Rectum (tissue), 1 donor: Measurements from ENCODE around the genes RUVBL1 and RAB43.

- PRO-cap: no peak
Measured at GRCh38 chr3:128052803-128053091, 510 bp downstream of the SEC61A1 start.

DNA sequence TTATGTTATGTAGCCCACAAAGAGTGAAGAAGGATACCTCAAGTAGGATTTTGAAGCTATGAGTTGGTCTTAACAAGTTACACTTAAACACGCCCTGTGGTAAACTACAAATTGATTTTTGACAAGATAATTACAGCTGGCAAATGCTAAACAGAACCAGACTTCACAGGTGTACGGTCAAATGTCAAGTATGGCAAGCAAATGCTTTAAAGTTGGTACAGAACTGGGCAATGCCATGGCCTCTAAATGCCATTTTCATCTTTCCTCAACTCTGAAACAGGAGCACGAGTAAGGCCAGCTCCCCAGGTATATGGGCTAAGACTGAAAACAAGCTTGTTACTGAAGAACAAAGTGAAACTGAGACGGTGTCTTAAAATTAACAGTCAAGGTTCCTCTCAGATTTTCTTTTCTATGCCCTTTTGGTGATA lies 9.7 kb downstream of the RUVBL1 start:
- PRO-cap: no peak

- PRO-cap: bidirectional peak, plus-strand start at chr3:128123984, minus-strand start at chr3:128123809
Measured at GRCh38 chr3:128123464-128124361, at the start of gene RUVBL1. Gene RUVBL1 (minus strand): TSS chr3:128123812.

DNA sequence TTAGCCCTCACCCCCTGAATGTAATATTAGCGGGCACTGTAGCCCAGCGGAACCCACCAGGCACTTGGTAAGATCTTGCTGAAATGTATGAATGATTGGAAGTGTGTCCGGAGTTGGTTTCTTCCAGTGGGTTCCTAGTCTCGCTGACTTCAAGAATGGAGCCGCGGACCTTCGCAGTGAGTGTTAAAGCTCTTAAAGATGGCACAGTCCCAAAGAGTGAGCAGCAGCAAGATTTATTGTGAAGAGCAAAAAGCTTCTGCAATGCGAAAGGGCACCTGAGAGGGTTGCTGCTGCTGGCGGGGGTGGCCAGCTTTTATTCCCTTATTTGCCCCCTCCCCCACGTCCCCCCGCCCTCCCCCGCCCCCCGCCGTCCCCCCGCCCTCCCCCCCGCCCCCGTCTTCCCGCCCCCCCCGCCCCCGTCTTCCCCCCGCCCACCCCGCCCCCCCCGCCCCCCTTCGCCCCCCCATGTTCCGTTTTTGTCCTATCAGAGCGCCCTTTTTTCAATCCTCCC lies 671 bp upstream of the EEFSEC start:
- PRO-cap: no peak

DNA sequence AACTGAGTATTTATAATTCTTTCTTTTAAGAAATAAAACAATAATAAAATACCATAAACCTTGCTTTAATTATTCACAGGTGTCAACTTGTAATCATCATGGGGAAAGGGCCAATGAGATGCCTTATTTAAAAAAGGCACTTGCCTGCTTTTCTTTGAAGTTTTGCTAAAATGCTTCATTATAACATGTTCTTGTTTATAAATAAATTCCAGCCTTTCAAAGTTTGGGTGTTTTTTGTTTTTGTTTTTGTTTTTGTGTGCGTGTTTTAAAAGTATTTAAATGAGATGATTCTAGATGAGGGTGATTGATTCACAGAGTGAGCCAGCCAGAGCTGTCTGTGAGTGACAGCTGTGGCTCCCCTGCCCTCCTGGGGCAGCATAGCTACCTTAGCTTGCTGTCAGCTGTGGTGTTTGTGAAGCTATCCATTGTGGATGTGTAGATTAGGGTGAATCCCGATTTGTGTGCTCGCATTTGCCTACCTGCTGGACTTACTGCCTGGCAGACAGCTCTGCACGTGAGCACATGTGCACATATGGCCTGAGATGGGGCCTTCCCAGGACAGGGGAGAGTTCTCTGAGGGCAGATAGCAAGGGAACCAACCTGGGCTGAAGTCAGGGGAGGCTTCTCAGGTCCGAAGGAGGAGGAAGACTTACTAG lies 124.1 kb downstream of the EEFSEC start:
- PRO-cap: no peak

- PRO-cap: no peak
Measured at GRCh38 chr3:128297735-128298179, 144.5 kb downstream of the EEFSEC start.

GRCh38 chr3:128316557-128317022 lies 150.1 kb downstream of the DNAJB8 start:
- PRO-cap: bidirectional peak, plus-strand start at chr3:128316692, minus-strand start at chr3:128316448

- PRO-cap: bidirectional peak, plus-strand start at chr3:128385691, minus-strand start at chr3:128385556
Measured at GRCh38 chr3:128385367-128385982, 81.2 kb downstream of the DNAJB8 start.

DNA sequence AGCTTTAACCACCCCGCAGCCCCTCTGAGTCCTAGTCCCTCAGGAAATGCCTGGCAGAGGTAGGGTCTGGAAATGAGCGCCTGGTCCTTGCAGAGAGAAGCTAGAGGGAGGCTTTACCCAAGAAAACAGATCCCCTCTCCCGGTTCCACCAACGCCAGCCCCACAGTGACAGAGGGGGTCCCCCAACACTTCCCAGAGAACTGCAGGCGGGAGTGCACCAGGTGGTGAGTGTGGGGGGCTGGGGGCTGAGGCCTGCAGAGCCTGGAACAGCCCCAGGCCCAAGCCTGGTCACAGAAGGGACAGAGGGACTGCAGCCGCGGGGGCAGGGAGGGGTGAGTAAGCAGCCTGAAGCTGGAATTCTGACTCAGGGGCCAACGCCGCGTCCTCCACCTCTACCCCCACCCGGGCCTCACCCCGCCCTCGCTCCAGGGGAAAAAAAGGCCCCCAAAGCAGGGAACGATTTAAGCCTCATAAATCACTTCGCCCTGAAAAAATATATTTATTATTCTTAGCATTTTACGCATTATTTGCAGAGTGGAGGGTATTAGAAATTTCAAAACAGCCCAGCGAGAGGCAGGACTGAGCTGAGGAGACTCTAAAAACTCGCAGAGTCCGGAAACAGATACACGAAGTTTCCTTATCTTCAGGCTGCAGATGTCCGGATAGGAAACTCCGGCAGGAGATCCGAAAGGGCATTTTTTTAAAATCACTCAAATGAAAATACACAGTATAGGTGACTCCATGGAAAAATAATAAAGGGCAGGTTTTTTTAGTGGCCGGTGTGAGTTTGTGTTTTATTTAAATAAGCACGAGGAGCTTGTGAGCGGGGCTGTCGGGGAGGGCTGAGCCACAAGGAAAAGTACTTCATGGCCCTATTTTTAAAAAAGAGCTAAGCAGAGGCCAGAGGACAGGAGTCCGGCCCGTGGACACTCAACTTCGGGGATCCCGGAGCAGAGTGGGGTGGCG lies 10.0 kb downstream of the GATA2 start:
- PRO-cap: no peak

DNA sequence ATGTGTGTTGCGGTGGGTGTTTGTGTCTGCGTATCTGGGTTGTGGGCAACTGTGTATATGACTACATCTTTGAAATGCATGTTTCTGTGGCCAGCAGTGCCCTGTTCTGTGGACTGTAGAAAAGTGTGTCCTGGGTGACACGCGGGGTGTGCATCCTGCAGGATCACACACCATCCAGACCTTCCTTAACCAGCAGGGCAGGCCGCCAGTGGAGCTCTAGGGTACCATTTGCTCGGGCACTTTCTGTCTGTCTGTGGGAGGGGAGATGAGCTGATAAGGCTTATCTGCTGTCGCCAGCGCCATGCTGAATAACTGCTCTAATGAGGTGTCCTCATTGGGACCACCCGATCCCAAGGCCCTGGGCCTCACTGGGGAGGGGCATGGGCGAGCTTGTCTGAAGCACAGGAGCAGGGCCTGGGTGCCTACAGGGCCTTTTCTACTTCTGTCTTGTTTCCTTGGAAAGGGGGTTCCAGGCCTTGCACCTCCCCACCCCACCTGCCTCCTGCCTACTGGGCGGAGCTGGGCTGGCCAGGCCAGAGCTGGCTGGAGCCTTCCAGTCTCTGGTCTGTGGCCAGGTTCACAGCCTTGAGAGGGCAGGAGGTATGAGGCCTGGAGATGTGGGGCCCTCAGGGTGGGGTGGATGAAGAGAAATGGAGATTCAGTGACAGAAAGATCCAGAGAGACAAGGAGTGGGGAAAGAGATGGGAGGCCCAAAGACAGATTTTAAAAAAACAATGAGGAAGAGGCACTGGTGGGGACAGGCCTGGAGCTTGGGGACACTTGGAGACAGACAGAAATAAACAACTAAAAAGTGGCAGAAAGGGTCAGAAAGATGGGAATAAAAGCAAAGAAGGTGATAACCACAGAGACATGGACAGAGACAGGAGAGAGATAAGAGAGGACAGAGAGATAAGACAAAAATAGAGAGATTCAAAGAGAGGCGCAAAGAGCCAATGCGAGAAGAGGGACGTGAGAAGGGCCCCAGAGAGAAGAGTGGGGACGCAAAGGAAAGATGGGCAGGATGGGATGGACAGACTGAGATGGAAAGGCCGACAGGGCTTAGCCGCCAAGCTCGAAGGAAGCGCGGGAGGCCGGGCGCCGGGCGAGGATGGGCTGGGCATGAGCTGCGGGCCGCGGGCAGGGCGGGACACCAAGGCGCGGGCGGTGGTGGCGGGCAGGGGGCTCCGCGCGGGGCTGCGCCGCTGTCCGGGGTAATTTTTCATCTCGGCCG lies 2.7 kb upstream of the GATA2 start:
- PRO-cap: no peak

DNA sequence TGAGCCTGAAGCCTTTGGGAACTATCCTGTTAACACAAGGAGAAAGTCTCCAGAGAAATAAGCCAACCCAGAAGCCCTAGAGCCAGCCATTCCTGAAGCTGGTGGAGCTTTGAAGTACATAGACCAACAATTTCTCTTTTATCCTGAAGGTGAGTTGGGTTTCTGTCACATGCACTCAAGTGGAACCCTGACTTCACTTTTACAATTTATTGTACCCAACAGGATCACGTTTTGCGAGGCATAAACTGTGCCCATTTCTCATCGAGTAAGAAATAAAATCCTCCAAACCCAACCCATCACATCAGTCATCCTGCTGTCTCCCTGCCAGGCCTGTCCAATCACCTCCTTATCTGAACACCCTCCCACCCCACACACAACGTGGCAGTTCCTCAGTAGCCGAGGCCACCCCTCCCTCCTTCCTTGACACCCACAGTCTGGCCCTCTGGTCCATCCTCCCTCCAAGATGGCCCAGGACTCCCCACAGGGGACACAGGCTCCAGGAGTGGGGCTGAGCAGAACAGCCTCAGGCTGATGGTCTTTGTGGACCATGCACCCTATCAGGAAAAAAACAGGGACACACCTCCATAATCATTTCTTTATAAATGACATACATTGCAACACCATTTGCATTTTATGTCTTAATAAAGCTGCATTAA lies 55.7 kb upstream of the GATA2 start:
- PRO-cap: no peak

DNA sequence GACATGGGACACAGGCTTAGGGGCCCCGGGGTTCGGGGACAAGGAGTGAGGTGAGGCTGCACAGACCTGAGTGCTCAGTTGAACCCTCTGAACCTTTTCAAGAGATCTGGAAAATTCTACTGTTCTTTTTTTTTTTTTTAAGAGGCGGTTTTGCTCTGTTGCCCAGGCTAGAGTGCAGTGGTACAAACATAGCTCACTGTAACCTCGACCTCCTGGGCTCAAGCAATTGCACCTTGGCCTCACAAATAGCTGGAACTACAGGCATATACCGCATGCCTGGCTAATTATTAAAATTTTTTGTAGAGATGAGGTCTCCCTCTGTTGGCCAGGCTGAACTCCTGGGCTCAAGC lies 45.4 kb downstream of the RPN1 start:
- PRO-cap: no peak

GRCh38 chr3:129065124-129066121 lies 4.8 kb downstream of the GP9 start:
- PRO-cap: bidirectional peak, plus-strand start at chr3:129065459, minus-strand start at chr3:129065375; bidirectional peak, plus-strand start at chr3:129065874, minus-strand start at chr3:129065773

GRCh38 chr3:129070087-129070355 lies 9.4 kb downstream of the GP9 start:
- PRO-cap: no peak

DNA sequence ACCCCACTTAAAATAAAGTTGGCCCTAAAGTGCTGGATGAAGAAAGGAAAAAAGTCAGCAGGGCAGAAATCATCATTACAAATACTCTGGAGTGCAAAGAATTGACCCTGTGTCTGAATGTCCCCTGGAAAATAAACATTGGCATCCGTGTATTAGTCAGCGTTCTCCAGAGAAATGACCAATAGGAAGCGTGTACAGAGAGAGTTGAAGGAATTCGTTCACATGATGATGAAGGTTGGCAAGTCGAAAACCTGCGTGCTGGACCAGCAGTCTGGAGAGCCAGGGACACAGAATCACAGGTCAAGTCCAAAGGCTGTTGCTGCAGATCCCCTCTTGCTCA lies 16.6 kb downstream of the GP9 start:
- PRO-cap: no peak

DNA sequence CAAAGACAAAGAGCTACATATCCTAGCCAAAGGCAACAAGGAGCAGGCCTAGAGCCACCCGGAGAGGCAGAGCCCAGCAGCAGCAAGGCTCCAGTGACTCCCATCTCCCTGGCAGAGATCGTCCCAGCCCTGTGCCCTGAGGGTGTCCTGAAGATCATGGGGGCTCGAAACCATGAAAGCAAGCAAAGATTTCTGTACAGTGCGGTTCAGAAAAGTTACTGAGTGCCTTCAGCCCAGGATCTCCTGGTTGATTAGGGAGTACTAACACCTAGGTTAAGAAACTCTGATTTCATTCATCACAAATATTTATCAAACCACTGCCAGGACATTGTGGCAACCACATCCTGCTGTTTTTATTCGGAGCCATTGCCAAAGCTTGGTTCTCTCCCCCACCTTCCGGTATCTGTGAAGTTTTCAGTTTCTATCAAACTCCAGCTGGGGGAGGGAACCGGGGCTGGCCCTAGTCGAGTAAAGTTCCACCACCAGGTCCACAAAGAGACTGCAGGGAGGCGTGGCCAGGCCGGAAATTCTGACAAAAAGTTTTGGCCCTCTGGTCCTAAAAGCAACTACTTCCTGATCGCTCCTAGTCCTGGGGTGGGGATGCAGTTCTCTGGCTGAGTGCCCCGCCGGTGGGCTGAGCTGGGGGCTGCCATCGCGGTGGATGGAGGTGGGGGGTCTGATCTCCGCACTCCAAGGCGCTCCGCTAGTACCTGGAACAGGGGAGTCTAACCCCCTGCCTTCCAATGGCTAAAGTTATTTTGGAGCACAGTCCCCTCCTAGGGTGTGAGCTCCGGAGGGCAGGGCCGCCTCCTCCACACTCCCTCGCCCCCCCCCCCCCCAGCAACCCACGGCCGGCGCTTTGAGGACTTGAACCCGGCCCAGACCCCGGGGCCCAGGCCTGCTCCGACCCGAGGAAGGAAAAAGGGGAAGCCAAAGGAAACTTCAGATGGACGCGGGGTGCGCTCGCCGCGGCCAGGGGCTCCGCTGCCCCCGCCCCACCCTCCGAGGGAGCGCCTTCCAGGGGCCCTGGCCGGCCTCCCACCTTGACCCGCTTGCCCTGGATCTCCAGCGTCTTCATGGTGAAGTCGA lies 1.0 kb downstream of the RAB43 start:
- PRO-cap: bidirectional peak, plus-strand start at position 586 of the sequence, minus-strand start at position 401 of the sequence; bidirectional peak, plus-strand start at position 945 of the sequence, minus-strand start at position 838 of the sequence

DNA sequence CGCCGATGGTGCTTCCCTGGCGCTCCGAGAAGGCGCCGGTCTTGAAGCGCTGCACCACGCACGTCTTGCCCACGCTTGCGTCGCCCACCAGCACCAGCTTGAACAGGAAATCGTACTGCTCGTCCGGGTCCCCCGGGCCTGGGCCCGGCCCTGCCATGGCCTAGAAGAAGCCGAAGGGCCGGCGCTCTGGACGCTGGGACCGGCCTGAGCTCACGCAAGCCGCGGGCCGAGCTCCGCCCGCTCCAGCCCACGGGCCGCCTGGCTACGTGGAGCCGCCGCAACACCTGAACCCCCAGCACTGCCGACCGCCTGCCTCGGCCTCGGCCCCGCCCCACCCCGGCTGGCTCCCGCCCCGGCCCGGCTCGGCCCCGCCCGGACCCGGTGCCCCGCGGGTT lies 274 bp downstream of the RAB43 start:
- PRO-cap: no peak

GRCh38 chr3:129121728-129122646 lies at the start of gene RAB43:
Gene RAB43 (minus strand): TSS chr3:129121804.
- PRO-cap: bidirectional peak, plus-strand start at chr3:129122078, minus-strand start at chr3:129121804

- PRO-cap: bidirectional peak, plus-strand start at chr3:129183352, minus-strand start at chr3:129183063
Measured at GRCh38 chr3:129182810-129183154, 914 bp downstream of the CNBP start.

DNA sequence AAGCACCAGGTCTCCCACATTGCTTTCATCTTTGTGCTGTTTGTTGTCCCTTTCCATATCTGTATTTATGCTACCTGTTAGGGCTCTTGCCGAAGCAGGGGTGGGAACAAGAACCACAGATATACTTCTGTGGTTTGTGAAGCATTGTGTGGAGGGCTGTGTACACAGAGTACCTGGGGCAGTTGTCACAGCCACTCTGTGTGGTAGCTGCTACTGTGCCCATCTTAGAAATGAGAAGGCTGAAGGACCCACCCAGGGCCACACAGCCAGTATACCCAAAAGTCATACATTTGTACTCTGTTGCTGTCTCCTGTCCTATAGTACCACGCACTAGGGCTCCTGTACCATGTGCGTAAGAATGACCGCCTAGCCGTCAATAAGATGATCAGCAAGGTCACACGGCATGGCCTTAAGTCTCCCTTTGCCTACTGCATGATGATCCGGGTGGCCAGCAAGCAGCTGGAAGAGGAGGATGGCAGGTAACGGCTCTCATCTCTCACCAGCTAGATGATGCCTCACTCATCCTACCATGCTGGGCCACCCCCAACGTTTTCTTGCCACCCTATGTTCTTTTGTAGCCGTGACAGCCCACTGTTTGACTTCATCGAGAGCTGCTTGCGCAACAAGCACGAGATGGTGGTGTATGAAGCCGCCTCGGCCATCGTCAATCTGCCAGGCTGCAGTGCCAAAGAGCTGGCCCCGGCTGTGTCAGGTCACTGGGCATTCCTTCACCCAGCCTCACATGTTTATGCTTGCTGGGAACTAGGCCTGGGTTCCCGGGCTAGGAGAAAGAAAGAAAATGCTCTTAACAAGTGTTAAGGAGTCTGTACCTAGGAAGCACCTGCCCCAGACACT lies 8.0 kb downstream of the COPG1 start:
- PRO-cap: no peak